Umbilical cord (tissue), 2 donors: Measurements from ENCODE around the gene B3GAT1.

GRCh38 chr11:134015518-134016082, 53.3 kb upstream of the JAM3 start:
- RAMPAGE, long total RNA: no peak

DNA sequence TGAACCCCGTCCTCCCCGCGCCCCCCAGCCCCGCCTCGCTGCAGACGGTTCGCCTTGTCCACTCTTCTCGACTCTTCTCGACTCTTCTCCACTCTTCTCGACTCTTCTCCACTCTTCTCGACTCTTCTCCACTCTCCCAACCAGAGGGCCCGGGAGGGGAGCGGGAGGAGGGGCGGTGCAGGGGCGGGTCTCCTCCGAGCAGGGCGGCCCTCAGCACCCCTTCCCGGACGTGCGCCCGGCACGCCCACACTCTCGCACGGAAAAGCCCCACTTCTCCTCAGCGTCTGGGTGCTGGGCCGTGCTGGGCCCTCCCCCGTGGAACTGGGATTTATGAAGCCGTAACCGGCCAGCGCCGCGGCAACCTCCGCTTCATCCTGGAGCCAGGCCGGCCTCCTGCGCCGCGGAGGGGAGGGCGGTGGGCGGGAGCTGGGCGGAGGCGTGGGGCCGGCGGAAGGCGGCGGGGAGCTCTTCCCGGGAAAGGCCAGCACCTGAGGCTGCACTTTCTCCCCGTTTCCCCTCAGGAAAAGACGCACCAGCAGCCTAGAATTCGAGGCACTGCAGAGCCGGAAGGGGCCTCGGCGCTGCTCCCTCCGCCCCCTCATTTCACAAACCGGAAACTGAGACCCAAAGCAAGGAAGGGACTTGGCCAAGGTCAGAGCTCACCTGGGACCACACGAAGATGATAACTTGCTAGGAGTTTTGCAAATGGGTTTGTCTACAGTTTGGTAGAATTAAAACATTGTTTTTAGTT, 31.7 kb upstream of the JAM3 start:
- RAMPAGE, long total RNA: no peak

DNA sequence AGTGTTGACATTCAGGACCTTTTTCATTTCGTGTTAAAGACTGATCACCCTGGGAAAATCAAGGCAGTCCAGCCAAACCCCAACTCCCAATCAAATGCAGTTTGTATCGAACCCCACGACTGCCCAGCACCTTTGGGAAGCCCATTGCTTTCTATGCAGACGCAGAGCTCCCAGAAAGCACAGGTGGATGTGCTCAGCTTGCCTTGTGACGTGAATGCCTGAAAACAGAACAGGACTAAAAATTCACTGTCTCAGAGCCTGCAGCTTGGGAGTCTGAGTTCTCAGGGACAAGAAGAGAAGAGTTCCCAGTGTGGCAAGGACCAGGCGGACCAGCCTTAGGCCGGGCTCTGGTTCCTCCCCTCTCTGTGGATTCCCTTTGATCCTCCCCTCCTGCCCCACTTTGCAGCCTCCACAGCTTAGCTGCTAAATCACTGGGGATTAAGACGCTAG, 30.1 kb upstream of the JAM3 start:
- RAMPAGE, long total RNA: no peak

GRCh38 chr11:134039184-134039693, 29.6 kb upstream of the JAM3 start:
- RAMPAGE, long total RNA: no peak

DNA sequence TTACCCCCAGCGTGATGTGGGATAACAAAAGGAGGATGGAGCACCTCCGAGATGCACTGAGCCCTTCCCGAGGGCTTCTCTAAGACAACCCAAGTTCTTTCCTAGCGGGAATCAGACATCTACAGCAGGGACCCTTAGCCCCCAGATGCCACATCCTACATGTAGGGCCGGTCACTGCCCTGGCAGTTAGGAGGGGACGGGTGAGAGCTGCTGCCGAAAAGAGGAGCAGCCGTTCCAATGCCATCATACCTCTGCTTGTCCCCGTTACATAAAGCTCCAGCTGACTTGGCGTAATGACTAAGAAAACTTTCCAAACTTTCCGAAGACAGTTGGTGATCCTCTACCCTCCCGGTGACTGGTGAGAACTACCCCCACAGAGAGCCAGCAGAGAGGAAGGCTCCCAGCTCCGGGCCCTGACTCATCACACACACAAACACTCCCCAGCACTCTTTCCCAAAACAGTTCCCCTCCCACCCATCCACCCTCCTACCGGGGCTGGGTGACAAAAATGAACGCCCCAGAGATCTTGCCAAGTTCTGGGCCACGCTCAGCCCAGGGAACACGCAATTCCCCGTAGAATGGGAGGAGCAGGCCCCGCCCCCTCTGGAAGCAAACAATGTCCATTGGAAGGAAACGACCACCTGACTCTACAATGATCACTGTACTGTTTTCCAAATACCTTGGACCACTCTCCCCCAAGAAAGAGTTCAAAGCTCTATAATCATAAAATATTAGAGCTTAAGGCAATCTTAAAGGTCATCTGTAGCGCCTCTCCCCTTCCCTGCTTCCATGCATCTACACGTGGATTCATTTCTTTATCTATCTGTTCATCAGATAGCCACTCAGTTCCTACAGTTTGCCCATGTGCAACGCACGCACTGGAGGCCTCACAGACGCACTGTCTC, 21.3 kb upstream of the JAM3 start:
- RAMPAGE, long total RNA: no peak

DNA sequence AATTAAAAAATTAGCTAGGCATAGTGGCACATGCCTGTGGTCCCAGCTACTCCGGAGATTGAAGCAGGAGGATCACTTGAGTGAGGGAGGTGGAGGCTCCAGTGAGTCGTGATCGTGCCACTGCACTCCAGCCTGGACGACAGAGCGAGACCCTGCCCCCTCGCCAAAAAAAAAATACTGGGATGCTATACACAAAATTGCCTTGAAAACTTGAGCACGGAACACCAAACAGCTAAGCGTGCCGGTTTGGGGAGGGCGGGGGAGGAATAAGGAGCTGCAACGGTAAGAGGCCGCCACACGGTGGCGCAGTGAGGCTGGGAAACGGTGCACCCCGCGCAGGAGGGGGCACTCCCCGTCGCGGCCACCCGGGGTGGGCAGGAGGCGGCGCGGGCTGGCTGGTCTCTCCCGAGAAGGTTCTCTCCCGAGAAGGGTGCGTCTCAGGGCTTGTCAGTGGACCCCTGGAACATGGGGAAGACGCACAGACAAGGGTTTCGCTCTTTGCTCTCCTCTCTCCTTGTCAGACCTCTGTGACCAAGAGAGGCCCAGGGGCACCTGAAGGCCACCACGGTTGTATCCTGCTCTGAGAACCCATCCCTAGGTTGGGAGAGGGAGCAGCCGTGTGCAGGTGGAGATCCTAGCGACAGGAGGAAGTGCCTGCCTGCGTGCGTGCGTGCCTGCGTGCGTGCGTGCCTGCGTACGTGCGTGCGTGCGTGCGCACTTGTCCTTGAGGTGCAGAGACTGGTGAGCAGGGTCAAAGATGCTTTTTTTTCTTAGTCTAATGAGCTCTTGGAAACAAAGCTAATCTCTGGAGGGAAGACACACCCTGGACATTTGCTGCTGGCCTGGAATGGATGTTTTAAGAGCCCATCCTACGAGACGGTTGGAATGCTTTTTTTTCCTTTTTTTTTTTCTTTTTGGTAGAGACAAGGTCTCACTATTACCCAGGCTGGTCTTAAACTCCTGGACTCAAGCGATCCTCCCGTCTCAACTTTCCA, 18.2 kb upstream of the JAM3 start:
- RAMPAGE, long total RNA: no peak

GRCh38 chr11:134411802-134413075, at the start of gene B3GAT1:
TSS of gene B3GAT1 (minus strand) at chr11:134412242.
- RAMPAGE, long total RNA: no peak

DNA sequence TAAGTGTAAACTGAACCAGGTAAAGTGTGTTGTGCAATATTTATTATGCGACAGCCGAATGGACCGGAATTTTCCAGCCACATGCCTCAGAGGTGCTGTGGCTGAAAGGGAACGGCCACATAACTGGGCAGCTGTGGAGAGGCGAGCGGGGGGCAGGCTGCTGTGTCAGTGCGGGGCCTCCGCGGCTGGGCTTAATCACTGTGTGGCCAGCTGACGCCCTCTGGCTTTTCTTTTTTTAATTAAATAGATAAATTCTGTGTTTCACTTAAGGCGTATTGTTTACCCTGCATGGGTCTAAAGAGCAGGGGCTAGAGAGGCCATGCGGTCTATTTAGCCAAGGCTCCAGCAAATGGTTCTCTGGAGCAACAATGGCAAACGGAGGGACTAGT, 385.7 kb upstream of the B3GAT1 start:
- RAMPAGE, long total RNA: no peak